Helper T cell (primary cell): ENCODE measurements around a stretch of chr19.

GRCh38 chr19:37388783-37389451 lies 18.0 kb downstream of the ZNF527 start:
- PRO-cap, 2 experiments, result no peak in any of the 2 experiments

GRCh38 chr19:37467647-37467847 lies 303 bp upstream of the ZNF569 start:
- PRO-cap, 2 experiments, result no peak in any of the 2 experiments

DNA sequence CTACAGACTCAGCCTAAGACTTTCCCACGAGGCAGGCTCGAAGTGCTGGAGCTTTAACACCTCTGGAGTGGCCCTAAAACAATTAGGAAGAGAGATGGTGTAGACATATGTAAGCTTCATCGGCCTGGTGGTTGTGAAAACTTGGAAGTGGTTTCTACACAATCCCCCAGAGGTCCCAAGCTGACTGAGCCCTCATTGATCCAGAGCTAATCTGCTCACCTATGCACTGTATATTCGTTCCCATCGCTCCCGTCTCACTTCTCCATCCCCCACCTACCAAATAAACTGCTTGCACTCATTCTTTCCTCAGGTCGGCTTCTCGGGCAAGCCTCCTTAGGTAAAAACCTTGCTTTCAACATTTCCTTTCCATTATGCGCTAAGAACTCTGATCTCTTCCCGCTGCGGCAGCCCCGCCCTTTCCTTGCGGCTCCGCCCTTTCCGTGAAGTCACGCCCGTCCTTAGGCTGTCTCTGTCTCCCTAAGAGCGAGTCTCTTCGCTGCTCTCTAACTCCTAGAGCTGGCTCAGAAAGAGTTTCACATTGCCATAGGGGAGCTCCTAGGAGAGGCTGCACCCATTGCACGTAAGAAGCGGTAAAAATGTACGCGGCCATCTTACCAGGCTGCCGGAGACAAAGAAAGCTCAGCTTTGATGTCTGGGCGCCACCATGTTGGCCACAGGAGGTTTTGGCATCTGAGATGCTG lies 621 bp upstream of the ZNF793 start:
- PRO-cap, 2 experiments, result peak in 2 of 2 experiments; most common plus-strand start position 536 of the sequence (in 2); most common minus-strand start position 387 of the sequence (in 1)

- PRO-cap, 2 experiments, result peak in 1 of 2 experiments; most common plus-strand start chr19:37654710 (in 1); most common minus-strand start chr19:37654825 (in 1)
These were observed 608 bp downstream of the ZFP30 start for GRCh38 chr19:37654398-37655316.

DNA sequence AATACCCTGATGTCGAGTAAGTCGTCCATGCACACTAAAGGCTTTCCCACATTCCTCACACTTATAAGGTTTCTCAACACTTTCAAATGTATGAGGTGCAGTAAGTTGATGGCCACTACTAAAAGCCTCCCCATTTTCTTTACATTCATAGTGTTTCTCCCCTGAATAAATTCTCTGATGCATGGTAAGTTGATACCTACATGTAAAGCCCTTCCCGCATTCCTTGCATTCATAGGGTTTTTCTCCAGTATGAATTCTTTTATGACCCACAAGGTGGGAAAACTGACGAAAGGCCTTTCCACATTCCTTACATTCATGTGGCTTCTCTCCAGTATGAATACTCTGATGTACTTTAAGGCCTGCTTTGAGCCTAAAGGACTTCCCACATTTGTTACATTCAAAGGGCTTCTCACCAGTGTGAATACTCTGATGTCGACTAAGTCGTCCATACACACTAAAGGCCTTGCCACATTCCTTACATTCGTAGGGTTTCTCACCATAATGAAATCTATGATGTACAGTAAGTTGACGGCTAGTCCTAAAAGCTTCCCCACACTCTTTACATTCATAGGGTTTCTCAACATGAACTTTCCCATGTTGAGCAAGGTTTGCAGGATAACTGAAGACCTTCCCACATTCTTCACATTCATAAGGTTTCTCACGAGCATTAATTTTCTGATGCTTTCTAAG lies 20.4 kb downstream of the ZNF607 start:
- PRO-cap, 2 experiments, result no peak in any of the 2 experiments

DNA sequence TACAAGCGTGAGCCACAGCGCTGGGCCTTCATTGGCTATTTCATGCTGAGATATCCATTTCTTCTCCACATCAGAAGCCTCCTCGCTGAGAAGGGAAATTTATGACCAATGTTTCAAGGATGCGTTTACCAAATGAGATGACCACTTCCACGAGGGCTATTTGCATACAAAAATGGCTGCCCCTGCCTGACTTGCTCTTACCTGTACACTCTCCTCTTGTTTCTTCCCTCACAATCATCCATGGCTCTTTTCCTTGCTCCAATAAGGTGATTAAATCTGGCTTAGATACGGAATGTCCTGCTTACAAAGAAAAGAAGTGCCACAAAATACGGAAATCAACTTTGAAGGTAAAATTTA lies 11.9 kb downstream of the ZNF607 start:
- PRO-cap, 2 experiments, result no peak in any of the 2 experiments

GRCh38 chr19:37907347-37907720 lies 326 bp downstream of the SIPA1L3 start:
- PRO-cap, 2 experiments, result no peak in any of the 2 experiments

- PRO-cap, 2 experiments, result no peak in any of the 2 experiments
These were observed 35.1 kb downstream of the SIPA1L3 start for GRCh38 chr19:37942086-37942437.

DNA sequence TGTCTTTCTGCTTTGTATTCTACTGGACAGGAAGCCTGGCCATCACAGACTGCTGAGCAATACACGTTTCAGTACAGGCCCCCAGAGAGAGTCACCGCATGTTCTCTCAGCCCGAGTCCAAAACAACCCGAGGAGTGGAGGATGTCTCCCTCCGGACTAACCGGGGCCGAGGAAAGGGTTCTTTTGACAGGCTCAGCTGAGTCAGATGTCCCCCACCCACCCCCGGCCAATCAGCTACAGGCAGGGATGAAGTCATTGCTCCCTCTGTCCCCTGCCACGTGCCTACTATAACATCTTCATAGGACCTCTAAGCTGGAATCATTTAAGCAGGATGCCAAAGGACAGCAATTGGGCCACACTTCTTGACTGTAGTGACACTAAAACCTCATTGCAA lies 97.9 kb downstream of the SIPA1L3 start:
- PRO-cap, 2 experiments, result no peak in any of the 2 experiments

- PRO-cap, 2 experiments, result peak in 2 of 2 experiments; most common minus-strand start chr19:38185452 (in 2)
These were observed 38.6 kb downstream of the DPF1 start for GRCh38 chr19:38185315-38185909.

DNA sequence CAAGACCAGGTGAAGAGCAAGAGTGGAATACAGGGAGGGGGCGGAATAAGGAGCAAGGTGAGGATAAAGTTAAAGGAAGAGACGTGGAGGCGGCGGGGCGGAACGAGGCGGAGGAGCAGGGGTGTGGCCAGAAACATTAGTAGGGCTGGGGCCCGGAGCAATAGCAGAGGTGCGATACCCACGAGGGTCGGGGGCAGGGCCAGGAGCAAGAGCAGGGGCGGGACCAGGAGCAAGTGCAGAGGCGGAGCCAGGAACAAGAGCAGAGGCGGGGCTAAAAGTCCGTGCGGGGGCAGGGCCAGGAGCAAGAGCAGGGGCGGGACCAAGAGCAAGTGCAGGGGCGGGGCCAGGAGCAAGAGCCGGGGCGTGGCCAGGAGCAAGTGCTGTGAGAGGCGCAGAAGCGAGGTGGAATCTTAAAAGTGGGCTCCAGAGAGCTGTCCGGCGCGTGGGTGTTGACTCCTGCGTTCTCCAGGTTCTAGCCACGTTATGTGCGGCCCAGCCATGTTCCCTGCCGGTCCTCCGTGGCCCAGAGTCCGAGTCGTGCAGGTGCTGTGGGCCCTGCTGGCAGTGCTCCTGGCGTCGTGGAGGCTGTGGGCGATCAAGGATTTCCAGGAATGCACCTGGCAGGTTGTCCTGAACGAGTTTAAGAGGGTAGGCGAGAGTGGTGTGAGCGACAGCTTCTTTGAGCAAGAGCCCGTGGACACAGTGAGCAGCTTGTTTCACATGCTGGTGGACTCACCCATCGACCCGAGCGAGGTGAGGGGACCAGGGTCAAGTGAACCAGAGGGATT lies 1.3 kb downstream of the CATSPERG start:
- PRO-cap, 2 experiments, result peak in 1 of 2 experiments; most common plus-strand start position 413 of the sequence (in 1); most common minus-strand start position 123 of the sequence (in 1)

- PRO-cap, 2 experiments, result peak in 2 of 2 experiments; most common plus-strand start chr19:38395836 (in 2); most common minus-strand start chr19:38395784 (in 2)
These were observed 7.1 kb downstream of the SPRED3 start for GRCh38 chr19:38395642-38395893.

GRCh38 chr19:38613756-38614362 lies 3.9 kb downstream of the MAP4K1 start:
- PRO-cap, 2 experiments, result no peak in any of the 2 experiments

DNA sequence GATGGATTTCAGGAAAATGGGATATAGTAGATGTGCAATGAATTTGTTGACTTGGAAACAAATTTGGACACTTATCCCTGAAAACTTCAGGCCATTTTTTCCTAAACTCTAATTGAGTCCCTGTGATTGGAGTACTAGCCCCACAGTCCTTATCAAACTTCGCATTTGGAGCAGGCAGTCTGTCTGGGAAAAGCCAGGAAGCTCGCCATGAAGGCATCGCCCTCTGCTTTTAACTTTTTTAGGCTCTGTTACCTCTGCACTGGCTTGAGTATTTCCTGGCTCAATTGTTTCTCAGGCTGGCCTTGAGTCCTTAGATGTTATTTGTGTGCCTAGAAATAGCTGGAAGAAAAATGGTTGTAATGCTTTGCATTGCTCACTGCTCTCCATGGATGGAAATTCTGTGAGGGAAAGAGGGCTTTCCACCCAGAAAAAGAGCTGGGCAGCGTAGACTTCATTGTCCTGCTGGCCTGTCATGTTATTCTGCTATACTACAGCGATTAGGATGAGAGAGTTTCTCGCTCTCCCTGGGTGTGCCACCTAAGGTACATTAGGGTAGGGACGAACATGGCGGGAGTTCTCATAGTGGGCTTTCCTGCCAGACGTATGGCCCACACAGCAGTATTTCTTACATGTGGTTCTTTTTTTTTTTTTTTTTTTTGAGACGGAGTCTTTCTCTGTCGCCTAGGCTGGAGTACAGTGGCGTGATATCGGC lies 24.3 kb downstream of the ACTN4 start:
- PRO-cap, 2 experiments, result no peak in any of the 2 experiments

GRCh38 chr19:38678302-38679048 lies 31.0 kb downstream of the ACTN4 start:
- PRO-cap, 2 experiments, result no peak in any of the 2 experiments

GRCh38 chr19:38704335-38705438 lies 39.6 kb downstream of the CAPN12 start:
- PRO-cap, 2 experiments, result no peak in any of the 2 experiments

- PRO-cap, 2 experiments, result no peak in any of the 2 experiments
These were observed 28.7 kb downstream of the CAPN12 start for GRCh38 chr19:38715532-38716011.

GRCh38 chr19:38719607-38720194 lies 24.6 kb downstream of the CAPN12 start:
- PRO-cap, 2 experiments, result no peak in any of the 2 experiments

GRCh38 chr19:38799414-38799833 lies 10.4 kb downstream of the LGALS7B start:
- PRO-cap, 2 experiments, result no peak in any of the 2 experiments

GRCh38 chr19:38801265-38801645 lies 11.5 kb downstream of the LGALS4 start:
- PRO-cap, 2 experiments, result no peak in any of the 2 experiments